Bronchus fibroblast of lung (primary cell): ENCODE measurements around a stretch of chr10.

GRCh38 chr10:75230273-75230996, 5.3 kb downstream of the COMTD1 start:
- RAMPAGE, long total RNA = no peak

DNA sequence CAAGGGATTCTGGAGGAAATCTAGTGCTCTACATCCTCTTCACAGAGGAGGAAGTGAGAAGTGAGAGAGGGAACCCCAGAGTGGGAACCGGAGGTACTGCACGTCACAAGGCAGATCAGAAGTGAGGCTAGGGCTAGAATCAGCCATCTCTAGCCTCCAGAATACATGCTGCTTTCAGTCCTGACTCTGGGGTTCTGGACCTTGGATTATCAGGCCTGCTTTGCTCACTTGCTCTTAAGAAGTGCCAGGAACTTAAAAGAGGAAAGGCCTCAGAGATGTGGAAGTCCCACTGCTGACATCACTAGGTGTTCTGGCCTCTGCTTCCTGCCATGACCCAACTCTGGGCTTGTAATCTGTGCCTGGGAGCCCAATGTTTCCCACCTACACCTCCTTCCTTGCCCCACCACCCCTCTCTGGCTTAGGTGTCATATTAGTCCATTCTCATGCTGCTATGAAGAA, 25.6 kb downstream of the ZNF503 start:
- RAMPAGE, long total RNA = no peak

GRCh38 chr10:75394251-75394990, 7.1 kb downstream of the ZNF503 start:
- RAMPAGE, long total RNA = no peak

DNA sequence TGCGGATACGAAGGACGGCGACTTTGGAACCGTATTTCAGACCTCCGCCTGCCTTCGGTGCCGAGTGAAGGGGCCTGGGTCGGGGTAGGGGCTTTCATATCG, 938 bp downstream of the ZNF503 start:
- RAMPAGE, long total RNA = no peak

DNA sequence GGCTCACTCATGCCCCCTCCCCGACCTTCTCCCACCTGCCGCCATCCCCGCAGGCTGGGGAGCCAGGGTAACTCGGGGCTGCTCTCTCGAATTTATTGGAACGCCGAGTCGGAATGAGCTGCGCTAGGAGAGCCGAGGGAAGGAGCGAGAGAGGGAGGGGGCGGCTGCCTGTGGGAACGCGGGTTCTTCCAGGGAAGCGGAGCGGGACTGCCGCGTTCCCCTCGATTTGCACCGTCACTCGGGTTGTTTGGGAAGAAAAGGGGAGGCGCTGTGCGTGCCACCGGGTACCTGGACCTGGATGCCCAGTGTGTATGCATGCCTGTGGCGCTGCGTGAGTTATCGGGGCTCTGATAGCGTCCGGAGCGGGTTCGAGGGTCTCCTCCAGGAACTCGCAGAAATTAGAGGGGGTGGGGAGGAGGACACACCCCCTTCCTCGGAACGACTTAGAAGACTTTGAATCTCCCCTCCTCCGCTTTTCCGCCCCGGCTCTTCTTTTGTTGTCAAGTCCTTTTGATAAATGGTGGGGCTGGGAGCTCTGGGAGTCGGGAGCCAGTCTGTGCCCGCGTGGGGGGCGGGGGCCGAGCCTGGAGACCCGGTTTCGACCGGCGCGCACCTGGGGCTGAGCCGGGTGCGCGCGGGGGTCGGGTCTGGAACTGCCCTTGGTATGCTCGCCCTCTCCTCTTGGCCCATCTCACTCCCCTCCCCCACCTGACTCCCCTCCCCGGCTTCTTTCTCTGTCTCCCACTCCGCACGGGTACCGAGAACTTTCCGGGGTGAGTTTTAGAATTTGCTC, 1.9 kb upstream of the ZNF503 start:
- RAMPAGE, long total RNA = no peak

DNA sequence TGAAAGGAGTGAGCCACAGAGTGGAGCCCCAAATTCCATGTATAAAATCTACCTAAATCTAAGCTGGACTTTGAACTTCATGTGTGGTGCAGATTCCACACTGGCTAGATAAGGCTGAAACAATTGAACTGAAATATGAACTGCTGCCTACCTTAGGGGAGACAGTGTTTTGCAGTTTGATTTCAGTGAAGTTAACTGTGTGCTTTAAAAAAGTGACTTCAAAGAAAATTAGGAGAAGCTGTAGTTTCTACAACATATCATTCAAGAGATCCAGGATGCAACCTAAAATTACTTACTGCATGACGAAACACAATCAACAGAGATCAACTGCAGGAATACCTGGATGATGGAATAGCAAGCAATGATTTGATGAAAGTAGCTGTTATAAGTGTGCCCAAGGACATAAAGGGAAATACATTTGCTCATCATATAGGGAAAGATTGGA, 124.0 kb downstream of the LRMDA start:
- RAMPAGE, long total RNA = no peak

DNA sequence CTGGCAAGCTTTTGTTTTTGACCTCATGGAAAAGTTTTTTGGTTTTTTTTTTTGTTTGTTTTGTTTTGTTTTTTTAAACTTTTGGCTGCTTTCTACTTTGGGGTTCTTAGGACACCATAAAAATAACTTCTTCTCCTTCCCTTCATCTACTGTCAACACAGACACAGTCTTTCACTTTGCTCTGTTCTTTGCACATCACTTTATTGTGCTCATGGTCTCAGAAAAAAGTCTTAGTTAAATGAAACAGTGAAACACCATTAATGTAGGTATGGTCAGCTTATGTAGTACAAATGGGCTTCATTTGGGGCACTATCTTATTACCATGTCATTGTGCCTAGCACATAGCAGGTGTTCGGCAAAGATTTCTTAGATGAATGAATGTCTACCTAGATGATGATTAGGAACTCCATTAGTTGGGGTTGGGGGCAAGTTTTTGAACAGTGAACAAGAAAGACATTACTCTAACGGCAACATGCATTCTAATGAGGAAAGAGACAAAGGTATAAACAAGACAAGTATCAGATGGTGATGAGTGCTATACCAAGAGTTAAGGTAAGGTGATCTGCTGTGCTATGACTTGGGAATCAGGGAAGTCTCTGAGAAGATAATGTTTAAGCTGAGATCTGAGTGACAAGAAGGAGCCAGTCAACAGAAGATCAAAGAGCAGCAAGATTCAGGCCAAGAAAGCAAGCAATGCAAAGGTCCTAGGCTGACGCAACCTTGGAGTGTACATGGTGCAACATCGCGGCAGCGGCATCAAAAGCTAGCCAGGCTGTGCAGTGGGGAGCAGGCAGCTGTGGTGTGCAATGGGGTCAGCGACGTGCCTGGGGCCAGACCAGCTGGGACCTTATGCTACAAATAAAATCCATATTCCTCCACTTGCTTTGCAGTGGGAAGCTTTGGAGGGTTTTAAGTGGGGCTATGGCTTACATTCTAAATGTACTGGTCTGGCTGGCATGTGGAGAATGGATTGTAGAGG, 323.9 kb downstream of the LRMDA start:
- RAMPAGE, long total RNA = no peak

GRCh38 chr10:75929518-75930130, 498.2 kb downstream of the LRMDA start:
- RAMPAGE, long total RNA = no peak

DNA sequence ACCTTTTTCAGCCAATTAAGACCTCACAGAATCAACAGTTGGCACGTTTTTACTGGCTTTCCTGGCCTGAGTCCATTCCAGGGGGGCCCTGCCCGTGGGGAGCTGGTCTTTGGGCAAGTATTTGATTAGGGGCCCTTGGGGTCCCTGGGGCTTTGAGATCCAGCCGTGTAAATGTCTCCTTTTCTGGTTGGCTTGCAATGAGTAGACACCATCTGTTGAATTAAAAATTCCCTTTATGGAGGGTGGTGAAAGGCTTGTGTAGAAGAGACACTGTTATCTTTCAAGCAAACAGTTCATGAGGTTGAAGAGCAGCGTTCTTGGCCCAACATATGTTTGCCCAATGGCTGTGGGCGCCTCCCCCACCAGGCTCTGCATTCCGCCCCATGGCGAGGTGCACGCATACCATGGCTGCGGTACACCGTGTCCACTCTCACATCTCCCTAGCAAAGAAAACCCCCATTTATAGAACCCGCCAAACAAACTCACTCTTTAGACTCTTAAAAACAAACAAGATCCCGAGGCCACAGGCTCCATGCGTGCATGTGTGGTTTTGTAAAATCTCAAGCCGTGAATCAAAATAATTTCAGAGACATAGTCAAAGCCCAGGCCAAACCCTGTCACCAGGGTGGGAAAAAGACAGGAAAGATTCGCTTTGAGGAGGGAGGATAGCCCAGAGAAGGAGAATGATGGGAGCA, 593.3 kb downstream of the LRMDA start:
- RAMPAGE, long total RNA = no peak

DNA sequence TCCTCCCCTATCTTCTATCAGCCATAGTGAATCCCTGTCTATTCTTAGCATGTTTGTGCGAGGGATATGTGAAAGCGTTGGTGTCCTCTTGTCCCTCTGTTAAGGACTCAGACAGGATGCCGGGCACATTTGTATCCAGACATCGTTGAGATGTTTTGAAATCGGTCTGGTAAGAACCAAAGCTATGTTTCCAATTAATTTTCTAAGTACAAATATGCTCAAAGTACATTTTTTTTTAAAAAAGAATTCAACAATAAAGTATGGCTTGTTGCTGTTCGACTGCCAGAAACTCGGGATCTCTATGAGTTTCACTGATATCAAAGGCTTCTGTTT, 754.1 kb downstream of the LRMDA start:
- RAMPAGE, long total RNA = no peak

- RAMPAGE, long total RNA = no peak
Measured at GRCh38 chr10:77160488-77161209, 477.0 kb downstream of the KCNMA1 start.

GRCh38 chr10:77163877-77164586, 473.6 kb downstream of the KCNMA1 start:
- RAMPAGE, long total RNA = no peak

DNA sequence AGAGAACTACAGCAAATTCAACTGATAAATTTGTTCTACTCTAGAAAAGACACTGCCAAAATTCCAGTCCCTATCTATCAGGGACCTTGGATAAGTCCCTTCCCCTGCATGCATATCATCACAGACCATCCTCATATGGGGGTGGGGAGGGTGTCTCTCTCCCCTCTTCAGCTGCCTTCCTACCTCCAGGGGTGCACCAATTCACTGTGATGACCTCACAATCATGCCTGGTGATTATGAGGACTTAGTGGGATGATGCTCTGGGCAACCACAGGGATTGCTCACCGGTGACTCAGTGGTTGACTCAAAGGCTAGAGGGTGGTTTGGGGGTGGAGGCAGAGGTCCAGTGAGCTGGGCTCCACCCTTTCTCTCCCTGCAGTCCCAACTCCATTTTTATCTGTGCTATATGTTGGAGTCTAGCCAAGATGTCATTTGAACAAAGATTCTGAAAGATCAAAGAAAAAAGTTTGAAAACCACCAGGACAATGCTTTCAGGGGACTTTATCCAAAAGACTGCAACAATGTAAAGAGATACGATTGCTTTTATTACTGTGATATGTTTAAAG, 286.9 kb downstream of the KCNMA1 start:
- RAMPAGE, long total RNA = no peak

DNA sequence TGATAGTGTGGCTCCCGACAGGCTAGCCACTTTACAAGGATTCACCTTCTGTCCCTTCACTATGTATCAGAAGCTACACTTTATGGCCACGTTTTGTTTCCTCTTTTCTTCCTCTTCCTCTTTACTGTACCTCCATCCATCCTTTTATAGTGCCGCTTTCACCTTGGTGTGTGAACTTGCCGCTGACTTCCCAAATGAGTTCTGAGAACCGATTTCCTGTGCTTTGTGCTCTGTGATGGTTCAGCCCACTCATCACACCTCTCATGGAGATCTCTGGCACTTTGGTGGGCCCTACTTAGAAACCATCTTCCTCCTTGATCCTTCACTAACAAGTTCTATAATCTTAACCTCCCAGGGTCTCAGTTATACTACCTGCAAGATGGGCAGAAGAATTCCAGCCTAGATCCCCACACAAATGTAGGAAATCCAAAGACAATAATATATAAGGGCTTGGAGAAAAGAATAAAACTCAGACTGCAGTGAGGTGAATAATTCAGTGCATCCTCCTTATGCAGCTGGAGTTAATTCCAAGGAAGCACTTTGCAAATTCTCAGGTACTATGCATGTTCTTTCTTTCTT, 272.0 kb downstream of the KCNMA1 start:
- RAMPAGE, long total RNA = no peak

DNA sequence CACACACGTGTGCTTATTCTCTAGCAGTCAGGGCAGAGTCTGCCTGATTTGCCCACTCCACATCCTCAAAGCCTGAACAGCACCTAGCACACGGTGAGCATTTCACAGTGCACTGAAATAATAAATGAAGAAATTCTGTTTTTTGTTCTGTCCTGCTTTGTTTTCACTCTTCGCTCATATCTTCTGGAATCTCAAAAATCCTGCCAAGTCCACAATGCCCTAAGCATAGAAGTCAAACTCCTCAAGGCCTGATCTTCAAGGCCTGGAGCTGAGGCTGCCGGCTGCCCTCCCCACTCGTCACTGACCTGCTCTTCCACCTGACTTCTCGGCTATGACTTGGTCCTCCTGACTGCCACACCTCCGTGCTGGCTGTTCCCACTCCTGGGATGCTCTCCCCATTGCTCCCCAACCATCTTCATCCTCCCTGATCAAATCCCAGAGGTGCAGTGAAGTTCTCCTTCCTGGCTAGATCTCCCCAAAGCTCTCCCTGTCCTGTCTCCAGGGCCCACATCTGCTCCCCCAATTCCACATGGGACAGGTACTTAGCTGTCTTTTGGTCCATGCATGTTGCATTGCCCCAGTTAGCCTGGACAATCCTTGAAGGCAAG, 220.8 kb downstream of the KCNMA1 start:
- RAMPAGE, long total RNA = no peak

GRCh38 chr10:77518086-77519100, 119.2 kb downstream of the KCNMA1 start:
- RAMPAGE, long total RNA = no peak

DNA sequence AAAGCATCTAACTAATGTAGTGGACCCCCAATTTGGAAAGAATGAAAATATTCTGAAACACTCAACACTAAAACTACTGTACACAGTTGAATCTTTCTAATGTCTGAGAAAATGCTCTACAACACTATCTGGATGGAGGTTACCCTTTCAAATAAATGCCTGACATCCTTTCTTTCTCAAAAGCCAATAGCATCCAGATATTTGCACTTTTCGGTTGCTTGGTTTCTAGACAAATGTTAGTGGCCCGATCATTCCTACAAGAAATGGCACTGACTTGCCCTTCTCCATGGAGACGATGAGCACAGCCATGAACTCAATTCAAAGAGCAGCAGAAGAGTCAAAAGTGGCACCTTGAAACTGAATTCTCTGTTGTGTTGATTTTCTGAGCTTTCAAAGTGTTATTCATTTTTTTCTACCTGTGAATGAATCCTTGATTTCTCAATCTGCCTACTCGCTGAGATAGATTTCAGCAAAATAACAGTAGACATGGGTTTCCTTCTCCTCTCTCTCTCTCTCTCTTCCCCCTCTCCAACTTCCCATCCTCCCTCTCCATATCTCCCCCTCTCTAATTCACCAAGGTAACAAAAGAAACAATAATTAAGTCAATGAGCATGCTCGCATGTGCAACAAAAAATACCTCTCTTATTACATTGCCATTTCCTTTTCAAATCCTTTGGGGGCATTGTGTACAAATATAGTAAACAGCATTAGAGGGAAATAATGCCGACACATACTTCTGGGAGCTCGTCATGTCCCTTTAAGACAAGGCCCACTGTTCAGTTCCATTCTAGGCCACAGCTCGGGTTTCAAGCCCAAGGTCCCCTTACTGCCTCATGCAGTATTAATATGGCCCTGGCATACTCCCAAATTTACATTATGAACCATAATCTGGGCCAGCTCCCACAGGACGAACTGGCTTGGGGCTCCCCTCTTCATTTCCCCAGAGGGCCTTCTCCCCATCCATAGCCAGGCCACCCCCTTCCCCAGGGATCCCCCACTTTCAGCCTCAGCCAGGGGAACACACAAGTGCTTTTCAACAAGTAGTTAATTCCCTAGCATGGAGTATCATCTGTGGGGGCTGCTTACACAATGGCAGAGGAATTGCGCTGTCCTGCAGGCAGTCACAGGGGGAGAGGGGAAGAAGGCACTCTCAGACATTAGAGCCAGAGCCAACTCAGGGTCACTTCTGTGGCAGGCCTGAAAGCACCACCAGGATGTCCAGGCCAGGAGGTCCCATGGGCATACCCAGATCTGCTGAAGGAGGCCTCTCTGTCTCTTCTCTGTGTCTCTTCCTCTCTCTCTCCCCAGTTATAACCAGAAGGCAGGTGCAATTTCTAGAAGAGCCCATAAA, 110.8 kb downstream of the KCNMA1 start:
- RAMPAGE, long total RNA = no peak

DNA sequence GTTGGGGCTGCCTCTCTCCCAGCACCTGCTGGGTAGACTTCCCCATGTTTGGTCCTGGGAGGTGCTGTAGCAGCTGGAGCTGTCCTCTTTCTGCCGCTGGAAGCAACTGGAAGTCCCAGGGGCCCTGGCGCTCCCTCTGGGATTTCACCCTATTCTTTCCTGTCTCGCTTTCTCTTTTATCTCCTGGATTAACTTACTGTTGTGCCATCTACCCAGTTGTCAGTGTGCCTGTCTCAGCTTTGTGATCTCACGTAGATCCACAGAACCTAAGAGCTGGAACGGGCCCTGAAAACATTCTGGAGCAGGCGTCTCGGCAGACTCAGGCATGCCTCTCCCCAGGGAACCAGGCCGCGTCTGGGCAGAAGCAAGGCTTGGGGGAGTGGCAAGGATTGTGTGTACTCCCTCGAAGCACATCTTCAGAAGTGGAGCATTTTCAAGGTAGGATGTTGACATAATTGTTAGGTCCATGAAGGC, 87.3 kb downstream of the KCNMA1 start:
- RAMPAGE, long total RNA = no peak

- RAMPAGE, long total RNA = no peak
Measured at GRCh38 chr10:77601533-77602079, 36.0 kb downstream of the KCNMA1 start.

DNA sequence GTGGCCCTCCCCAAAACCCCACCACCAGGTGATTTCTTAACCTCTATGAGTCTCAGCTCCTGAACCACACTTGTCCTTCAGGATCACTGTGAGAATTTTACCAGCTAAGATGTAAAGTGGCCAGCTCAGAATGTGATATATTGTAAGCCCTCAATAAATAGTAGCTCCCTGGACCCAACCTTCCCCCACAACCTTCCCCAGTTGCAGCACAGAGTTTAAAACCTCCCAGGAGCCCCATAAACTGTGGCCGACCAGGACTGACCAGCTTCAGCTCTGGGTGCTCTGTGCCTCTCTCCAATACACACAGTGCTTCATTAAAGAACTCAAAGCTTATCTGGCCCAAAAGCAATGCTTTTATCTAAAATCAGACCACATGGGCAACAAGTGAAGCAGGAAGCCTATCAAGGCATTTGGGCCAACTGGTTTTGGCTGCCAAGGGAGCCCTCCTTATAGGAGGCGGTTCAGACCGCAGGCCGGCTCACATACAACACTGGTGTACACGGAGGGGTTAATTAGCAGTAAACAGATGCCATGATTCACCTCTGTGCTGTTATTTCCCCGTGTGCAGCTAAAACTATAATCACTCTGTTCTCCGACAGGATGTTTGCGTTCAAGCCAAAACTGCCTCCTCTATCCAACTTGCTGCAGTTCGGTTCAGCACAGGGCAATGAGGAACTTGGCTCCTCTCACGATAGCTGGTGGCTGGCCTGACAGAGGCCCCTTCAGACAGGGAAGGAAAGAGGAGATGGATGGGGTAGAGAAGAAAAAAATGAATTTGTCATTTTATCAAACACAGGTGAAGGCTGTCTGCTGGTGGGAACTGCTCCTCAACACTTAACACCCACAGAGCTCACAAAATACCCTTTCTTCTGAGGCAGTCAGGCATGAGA, 24.3 kb downstream of the KCNMA1 start:
- RAMPAGE, long total RNA = no peak